Frontal cortex (tissue), 2 donors: ENCODE data around the genes PXDC1 and PPP1R3G.

DNA sequence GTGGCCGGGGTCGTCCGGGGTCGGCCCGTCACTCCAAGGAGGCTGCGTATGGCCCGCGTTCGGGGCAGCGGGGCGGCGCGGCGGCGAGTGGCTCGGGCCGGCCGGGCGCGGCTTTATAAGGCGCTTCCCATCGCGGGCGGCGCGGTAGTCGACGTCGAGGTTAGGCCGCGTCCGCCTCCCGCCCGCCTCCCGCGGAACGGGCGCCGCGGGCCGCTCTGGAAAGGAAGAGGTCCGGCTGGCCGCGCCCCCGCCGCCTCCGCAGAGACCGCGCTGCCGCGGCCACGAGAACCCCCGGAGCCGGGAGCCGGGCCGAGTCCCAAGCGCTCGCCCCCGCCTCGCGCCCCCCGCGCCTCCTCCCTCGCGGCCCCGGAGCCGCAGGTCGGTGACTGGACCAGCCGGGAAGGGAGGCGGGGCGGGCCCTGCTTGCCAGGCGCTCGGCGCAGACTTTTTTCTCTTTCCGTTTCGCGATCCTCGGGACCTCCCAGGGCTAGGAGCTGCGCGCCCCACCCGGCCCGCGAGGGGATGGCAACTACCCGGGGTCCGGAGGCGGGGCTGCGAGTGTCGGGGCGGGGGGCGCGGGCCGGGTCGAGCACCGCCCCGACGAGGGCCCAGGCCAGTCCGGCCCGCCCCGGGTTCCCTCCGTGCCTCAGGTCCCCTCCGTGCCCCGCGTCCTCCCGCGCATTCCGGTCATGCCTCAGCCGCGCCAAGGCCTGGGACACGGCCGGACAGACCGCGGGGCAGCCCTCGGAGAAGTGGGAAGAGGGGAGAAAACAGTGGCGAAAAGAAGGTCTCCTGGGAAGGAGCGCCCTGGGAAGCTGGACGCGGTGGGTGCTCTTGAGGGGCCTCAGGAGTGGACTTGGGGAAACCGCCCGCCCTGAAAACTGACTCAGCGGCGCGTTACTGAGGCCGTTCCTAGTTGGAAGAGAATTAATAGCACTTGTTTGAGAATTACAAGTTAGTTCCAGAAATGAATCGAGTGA is at the start of gene PXDC1:
Gene PXDC1, minus strand, starts transcription at position 89 of the 980 bp plus-strand sequence.
- RAMPAGE, long total RNA: no peak

- RAMPAGE, long total RNA: no peak
Measured at GRCh38 chr6:3759552-3760219, 8.2 kb upstream of the PXDC1 start.

- RAMPAGE, long total RNA: no peak
Measured at GRCh38 chr6:3856424-3856977, 7.3 kb downstream of the FAM50B start.

DNA sequence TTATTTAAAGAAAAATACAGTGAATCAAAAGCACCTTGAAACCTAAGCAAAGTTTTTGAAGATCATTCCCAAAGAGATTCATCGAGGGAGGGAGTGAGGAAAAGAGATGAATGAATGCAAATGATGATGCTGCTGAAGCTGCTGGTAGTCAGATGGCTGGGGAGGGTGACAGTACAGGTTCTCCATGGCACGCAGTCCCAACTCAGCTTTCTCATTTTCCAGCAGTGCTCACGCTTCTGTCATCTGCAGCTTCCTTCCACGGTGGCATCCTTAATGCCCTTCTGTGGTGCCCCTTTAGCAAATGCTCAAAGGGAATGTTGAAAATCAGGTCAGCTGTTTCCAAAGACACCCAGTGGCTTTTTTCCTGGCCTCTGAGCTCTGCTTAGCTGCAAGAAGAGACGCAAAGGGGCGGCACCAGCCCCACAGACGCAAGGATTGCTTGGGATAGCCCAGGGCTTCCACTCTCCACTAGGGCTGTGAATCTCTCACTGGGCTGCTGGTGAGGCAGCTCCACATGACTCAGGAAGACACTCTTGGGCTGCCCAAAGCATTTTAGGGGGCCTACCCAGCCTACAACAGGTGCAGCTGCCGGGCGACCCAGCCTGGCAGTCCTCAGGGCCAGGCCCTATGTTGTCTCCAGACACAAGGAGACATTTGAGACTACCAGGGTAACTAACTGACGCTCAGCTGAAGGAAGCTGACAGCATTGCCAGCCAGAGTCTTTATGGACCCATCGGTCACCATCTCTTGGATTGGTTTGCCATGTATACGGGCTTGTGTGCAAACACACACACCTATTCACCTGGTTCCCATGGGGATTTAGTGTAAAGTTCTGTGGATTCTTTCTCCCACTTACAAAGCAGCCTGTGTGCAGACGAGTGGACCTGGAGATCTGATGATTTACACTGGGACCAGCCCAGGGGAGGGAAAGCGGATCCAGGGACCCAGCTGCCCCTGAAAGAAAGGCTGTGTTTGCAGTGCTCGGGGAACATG is 59.8 kb downstream of the FAM50B start:
- RAMPAGE, long total RNA: no peak

DNA sequence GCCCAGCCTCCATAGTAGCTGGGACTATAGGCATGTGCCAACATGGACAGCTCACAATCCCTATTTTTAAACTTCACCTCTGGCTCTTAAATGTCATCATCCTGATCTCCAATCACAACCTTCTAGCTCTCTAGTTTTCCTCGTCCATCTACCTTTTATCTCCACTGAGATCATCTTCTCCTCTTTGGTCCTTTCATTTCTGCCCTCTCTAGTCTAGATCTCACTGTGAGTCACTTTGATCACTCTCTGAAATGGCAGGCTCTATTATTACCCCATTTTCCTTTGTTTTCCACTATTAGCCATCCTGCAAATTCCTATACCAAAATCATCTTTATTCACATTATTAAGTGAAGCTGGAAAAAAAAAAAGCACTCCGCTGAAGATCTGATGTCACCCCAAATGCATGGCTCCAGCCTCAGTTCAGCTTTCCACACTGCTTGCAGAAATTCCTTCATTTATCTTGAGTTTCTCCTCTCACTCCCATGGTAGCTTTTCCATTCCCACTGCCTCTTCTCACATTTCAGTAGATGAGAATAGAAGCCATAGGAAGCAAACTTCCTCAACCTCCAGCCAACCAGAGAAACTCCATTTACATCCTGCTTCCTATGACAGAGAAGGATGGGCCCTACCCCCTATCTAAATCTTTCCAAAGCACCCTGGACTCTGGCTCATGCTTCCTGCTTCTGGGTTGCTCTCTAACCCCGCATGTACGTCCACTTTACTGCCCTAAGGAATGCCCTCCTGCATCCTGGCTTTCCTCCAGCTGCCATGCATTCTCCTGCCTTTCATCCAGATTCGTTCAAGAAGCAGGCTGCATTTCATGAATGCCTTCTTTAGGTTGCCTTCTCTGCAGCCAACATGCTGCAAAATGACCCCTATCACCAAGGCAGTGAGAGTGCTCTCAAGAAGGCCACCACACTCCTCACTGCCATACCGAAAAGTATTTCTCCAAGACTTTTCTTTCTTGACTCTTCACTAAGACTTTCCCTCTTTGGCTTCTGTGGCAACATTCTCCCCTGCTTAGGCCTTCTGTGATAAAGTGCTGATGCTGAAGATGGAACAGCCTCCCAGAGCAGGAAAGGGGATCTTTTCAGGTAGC is 34.2 kb upstream of the PRPF4B start:
- RAMPAGE, long total RNA: no peak

DNA sequence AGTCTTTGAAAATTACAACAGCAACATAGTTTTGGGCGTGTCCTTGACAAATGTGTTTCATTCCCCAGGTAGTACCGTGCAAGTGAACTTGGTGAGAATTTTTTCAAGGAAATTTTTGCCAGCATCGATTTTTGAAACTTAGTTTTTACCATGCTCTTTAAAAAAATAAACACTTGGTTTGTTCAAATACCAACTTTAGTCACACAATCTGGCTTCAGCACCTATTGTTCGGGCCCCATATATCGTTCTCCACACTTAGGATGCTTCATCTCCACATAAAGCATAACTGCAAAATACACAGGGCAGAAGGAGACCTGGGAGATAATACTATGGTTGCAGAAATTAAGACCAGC is 2.1 kb upstream of the PRPF4B start:
- RAMPAGE, long total RNA: no peak

- RAMPAGE, long total RNA: no peak
Measured at GRCh38 chr6:4489379-4489943, 286.7 kb upstream of the CDYL start.

DNA sequence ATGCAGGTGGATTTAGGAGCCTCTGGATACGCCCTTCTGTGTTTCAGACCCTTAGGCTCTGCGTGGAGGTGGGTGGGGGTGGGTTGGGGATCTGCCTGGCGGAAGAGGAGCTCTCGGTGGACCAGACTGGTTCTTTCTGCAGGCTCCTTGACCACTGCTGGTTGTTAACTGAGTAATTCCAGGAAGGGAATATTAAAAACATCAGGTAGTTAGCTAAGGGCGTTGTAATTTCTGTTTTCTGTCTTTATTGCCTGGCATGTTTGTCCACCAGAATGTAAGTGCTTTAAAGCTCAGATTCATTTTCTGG is 5.7 kb downstream of the CDYL start:
- RAMPAGE, long total RNA: no peak

DNA sequence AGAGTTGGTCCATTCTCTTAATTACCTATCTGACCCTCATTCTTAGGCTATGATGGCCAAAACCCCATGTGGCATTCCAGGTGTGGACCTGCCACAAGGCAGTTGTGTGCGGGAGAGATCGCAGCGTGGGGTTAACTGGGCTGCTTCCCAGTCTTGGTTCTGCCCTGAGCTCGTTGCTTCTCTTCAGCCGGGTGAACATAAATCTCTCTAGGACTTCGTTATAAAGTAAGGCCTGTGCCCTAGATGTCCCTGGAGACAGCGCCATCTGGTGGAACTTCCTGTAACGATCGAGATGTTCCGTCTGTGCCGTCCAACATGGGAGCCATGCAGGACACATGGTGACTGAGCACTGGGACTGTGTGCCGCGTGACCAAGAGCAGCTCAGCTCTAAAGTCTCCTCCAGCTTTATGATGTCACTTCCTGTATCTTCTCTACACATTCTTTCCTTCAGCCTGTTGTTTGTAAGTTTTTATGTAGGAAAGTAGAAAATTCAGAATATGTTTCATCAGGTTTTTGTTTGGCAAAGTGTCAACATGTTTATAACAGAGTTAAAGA is 26.8 kb upstream of the RPP40 start:
- RAMPAGE, long total RNA: no peak

DNA sequence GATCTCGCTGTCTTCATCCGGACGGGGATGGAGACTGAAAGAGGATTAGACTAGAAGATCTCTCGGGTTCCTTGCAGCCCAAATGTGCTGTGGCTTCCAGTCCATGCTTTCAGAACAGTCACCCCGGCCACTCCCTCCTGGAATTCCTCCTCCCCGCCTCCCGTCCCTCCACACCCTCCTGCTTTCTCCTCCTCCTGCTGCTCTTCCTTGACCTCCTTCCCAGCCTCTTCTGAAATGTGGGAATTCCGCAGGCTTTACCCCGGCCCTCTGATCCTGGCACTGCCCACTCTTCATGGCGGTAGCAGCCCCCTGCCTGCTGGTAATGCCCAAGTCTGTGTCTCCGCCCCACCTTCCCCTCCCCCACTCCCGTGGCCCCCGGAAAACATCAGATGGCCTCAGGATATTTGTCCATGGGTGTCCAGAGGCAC is 28.9 kb upstream of the RPP40 start:
- RAMPAGE, long total RNA: no peak

GRCh38 chr6:5085016-5085629 is at the start of gene PPP1R3G:
TSS of gene PPP1R3G (plus strand) at chr6:5085341.
- RAMPAGE, long total RNA: no peak

GRCh38 chr6:5181512-5182266 is 79.1 kb downstream of the LYRM4 start:
- RAMPAGE, long total RNA: no peak

- RAMPAGE, long total RNA: no peak
Measured at GRCh38 chr6:5315637-5316428, 54.5 kb downstream of the FARS2 start.

DNA sequence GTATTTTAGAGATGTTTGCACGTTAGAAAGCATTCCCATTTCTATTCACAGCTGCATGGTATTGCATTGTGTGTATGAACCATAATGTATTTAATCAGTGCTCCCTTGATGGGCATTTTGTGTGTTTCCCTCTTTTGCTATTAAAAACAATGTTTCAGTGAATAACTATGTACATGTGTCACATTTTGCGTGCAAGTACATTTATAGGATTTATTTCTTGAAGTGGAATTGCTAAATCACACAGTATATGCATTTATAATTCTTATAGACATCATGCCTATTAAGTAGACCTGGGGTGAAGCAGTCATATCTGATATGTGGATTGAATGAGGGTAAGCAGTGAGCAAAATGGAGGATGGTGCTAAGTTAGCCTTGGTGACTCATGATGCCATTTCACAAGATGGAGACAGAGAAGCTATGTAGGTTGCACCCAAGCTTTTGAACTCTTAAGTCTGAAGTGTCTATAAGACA is 187.2 kb downstream of the FARS2 start:
- RAMPAGE, long total RNA: no peak

GRCh38 chr6:5645631-5645946 is 361.1 kb downstream of the NRN1 start:
- RAMPAGE, long total RNA: no peak

DNA sequence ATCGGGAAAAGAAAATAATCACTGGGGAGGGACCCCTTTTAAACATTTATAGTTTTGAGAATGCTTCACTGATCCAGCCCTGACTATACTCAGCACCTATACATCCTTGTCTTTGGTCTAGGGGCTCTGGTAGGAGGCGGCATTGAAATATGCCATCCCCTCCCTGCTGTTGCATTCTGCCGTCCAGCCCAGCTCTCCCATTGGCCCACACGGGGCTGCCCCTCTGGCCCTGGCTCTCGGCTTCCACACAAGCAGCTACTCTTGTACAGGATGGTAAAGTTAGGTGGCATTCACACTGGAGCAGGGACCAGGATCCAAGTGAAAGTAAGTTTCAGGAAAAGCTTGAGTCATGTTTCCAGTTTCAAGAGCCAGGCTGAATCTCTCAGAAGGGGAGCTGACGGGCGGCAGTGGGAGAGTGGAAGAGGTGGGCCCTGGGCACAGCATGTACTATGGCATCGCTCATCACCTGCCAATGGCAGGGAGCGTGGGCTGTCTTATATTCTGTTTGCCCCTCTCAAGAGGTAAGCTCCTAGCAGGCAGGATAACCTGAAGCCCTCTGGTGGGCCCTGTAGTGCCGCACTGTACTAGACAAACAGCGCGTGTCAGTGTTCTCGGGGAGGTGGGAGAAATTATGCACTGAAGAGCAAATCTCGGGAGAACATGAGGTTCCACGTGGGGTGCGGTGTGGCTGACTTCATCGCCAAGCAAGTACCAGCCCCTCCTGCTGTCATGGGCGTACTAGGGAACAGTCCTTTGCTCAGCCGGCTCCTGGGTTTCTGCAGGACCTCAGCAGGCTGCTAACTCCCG is 241.5 kb downstream of the NRN1 start:
- RAMPAGE, long total RNA: no peak

DNA sequence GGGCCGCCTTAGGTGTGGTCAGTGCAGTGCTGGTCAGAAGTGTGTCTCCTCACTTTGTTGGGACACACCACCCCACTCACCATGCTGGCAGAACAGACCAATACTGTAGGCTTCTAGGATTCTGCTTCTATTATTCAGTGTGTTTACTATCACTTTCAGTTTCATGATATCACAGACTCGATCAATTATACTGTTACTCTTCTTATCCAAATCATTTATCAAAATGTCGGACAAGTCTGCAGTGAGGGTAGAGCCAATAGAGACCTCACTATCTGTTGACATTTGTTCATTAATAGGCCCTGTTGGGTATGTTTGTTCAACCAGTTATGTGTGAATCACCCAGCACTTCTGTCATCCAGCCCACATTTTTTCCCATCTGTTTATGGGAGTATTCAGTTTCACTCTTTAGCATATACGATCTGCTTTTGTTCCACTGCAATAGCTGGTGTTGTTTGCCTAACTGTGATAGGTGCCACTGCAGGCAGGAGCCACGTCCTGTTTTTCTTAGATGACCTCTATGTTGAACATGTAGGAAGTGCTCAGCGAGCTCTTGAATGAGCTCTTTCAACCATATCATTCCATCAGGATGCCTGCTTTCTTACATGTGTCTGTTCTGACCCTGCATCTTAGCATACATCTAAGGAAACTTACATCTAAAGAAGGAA is 140.1 kb downstream of the NRN1 start:
- RAMPAGE, long total RNA: no peak

DNA sequence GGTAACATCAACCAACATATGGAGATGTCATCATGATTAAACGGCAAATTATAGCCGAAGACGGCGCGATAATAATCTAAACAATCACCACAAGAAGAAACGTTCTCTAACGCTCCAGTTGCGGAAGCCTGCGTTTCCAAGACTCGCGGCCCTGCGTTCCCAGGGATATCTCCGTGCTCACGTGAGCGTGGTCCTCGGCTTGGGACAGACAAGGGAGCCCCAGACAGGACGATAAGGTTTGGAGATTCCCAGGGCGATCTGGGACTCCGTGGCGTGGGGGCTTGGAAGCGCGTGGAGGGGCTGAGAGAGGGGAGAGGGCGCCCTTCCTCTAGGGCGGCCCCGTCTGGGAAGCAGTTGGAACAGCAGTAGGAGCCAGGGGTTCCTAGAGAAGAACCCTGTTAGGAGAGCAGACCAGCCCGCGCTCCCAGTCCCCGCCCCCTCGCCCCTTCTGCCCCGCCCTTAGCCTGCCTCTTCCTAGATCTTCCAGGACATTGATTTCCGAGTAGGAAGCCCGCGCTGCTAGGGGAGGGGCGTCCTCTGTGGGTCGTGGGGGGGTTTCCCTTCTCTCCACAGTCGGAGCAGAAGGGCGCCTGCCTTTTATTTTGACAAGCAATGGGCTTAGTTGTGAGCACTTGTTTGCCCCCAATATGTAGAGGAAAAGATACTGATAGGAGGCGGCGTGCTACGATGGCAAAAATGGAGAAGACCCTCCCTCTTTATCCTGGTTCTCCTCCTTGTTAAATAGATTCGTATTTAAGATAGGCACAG is 10.6 kb downstream of the NRN1 start:
- RAMPAGE, long total RNA: no peak

DNA sequence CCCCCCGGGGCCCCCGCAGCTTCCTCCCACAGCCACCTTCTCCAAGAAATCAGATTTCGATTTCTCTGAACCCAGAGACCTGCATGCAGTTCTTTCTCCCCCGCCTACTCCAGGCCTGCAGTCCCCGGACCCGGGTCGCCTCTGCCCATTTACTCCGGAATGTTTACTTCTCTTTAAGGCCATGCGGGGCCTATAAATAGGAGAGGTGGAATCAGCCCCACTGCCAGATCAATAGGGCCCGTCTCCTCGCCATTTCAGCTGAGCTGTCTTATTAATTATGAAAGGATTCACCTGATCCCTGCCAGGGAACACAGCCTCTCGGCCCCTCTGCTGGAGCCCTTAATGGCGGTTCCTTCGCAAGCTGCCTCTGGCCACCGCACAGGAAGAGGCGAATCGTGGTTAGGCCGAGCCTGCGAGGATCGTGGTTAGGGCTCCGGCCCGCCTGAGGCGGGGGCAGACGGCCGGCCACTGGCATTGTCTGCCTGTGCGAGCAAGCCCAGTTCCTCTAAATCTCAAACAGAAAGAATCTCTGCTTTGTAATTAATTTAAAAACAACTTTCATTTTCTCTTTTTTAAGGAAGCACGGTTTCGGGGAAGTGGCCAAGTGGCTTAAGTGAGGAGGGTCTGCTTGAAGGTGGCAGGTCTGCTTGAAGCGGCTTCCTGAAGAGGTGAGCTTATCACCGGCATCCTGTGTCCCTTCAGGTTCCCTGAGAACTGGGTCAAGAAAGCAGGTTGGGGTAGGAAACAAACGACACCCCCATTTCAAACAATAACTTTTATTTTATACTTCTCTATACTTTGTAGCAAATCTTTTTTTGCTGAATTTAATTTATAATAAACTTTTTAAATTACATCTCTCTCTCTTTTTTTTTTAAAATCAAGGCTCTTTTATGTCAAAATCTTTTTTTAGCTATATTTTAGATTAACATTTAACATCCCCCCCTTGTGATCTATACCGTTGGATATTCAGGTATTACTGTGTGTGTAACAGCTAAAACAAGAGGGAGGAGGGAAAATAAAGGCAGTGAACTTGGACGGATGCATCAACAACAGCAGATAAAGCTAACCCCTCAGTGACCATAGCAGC is 9.1 kb downstream of the NRN1 start:
- RAMPAGE, long total RNA: no peak

DNA sequence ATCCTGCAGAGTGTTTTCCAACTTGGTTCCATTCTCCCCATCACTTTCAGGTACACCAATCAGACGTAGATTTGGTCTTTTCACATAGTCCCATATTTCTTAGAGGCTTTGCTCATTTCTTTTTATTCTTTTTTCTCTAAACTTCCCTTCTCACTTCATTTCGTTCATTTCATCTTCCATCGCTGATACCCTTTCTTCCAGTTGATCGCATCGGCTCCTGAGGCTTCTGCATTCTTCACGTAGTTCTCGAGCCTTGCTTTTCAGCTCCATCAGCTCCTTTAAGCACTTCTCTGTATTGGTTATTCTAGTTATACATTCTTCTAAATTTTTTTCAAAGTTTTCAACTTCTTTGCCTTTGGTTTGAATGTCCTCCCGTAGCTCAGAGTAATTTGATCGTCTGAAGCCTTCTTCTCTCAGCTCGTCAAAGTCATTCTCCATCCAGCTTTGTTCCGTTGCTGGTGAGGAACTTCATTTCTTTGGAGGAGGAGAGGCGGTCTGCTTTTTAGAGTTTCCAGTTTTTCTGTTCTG is 21.1 kb downstream of the F13A1 start:
- RAMPAGE, long total RNA: no peak